OVCAR3 (cell line): ENCODE measurements around a stretch of chr5.

GRCh38 chr5:141477803-141478710 is 2.3 kb downstream of the PCDHGC3 start:
- RRBS: 20% methylated on average over 3 of the region's 35 CpGs

GRCh38 chr5:141495912-141496530 is 7.1 kb downstream of the PCDHGC5 start:
- RRBS: no CpG with 5 or more reads among the region's 4 CpGs

- RRBS: no CpG with 5 or more reads among the region's 16 CpGs
Observed at GRCh38 chr5:141510855-141512098, 22.4 kb downstream of the PCDHGC5 start.

- RRBS: no CpG with 5 or more reads among the region's 11 CpGs
Observed at GRCh38 chr5:141622940-141623864, 4.4 kb upstream of the DIAPH1 start.

GRCh38 chr5:141644103-141644831 is 7.0 kb downstream of the FCHSD1 start:
- RRBS: 97% methylated on average over 3 of the region's 12 CpGs

DNA sequence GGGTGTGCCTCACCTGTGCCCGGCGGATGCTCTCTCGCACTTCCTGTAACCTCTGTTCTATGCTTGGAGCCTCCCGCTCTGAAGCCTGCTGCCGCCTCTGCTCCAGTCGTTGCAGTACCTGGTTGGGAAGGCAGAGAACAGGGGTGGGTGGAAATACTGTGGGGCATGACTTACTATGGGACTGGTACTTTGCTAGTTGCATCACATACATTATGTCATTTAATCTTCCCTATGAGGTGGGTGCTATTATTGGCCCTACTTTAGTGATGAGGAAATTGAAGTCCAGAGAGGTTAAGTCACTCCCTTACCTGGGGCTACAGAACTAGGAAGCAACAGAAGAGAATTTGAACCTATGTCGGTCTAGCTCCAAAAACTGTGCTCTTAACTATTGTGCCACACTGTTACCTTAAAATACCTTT is 5.1 kb downstream of the FCHSD1 start:
- RRBS: no CpG with 5 or more reads among the region's 7 CpGs

DNA sequence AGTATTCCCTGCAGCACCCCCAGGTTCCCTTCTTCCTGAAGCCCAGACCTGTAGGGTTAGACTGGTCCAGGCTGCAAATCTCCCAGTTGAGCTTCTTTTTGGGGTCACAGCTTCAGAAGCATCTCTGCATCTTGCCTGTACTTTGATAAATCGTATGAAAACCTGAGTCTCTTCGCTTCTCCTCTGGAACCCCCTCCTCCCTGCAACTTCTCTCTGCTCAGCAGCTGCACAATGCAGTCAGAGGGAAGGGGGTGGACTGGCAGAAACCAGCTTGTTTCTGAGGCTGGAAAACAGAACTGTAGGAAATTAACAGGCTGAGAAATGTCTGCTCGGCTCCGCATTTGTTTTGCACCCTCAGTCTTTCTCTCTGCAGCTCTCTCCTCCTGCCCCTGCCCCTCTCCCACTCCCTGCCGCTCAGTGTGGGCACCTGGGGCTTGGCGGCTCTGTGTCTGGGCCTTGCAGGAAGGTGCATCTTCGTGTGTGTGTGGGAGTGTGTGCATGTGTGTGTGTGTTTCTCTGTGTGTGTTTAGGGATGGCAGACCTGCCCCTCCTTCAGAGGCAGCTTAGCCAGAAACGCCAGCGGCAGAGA is 53.1 kb downstream of the PCDH1 start:
- RRBS: no CpG with 5 or more reads among the region's 9 CpGs

- RRBS: no CpG with 5 or more reads among the region's 8 CpGs
Observed at GRCh38 chr5:141846058-141846436, 32.2 kb downstream of the PCDH1 start.

- RRBS: no CpG with 5 or more reads among the region's 19 CpGs
Observed at GRCh38 chr5:141874137-141875213, 3.7 kb downstream of the PCDH1 start.

DNA sequence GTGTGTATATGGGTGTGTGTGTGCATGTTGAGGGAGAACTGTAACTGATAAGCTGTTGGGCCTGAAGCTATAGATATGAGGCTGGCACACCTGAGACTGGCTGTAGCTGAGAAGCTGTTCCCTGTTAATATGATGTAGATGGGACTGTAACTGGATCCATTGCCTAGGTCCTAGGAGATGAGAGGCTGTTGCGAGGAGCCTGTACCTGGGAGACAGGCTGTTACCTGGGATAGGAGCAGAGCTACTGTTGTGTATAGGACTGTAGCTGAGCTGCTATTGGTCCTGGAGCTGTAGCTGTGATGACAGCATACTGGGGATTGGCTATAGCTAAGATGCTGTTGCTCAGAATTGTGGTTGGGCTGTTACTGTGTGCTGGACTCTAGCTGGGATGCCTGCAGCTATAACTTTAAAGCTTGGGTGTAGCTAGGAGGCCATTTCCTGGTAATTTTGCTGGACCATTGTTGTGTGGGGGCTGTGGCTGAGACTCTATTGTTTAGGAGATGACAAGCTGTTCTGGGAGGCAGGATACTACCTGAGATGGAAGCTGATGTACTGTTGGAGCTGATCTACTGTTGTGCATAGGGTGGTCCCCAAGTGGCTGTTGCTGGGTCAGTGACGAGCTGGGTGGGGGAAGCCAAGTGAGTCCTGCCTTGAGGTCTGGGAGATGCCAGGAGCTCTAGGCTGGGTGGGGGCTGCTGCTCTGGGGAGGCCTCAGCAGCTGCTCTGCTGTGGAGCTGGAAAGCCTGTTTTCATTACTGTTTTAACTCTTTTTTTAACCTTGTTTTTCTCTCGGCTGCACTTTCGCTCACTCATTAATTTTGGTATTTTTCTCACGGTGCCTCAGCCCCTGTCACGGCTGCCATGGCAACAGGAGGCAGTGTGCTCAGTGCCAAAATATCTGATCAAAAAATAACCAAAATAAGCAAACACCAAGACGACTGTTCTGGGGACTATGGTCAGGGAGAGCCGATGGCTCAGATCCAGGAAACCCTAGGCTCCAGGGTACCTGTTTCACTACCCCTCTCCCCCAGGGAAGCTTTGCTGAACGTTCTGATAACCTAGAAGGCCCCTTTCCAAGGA is 2.9 kb upstream of the PCDH1 start:
- RRBS: no CpG with 5 or more reads among the region's 9 CpGs

DNA sequence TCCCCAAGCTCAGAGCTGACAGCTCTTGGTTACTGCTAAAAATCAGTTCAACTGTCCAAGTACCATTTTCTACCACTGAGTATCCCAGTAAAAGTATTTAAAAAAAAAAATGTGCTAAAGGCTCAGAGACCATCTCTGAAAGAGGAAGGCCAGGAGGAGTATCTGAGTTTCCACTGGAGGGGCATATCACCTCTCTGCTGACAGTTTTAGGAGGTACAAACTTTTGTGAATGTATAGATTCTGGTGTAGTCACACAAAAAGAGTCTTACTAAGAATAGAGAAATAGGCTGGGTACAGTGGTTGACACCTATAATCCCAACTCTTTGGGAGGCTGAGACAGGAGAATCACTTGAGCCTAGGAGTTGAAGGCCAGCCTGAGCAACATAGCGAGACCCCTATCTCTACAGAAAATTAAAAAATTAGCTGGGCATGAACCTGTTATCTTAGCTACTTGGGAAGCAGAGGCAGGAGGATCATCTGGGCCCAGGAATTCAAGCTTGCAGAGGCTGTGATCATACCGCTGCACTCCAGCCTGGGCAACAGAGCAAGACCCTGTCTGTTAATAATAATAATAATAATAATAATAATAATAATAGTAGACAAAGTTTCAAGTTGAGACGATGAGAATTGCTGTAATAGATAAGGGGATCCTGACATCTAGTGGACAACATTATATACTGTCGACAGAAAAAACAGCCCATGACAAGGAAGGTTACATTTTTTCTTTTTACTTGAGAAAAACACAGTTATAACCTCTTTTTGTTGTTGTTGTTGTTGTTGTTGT is 35.0 kb downstream of the NDFIP1 start:
- RRBS: no CpG with 5 or more reads among the region's 4 CpGs

- RRBS: 88% methylated on average over 4 of the region's 9 CpGs
Observed at GRCh38 chr5:142357527-142357867, 32.7 kb upstream of the SPRY4 start.

- RRBS: no CpG with 5 or more reads among the region's 4 CpGs
Observed at GRCh38 chr5:142611089-142611288, 74.9 kb downstream of the FGF1 start.

DNA sequence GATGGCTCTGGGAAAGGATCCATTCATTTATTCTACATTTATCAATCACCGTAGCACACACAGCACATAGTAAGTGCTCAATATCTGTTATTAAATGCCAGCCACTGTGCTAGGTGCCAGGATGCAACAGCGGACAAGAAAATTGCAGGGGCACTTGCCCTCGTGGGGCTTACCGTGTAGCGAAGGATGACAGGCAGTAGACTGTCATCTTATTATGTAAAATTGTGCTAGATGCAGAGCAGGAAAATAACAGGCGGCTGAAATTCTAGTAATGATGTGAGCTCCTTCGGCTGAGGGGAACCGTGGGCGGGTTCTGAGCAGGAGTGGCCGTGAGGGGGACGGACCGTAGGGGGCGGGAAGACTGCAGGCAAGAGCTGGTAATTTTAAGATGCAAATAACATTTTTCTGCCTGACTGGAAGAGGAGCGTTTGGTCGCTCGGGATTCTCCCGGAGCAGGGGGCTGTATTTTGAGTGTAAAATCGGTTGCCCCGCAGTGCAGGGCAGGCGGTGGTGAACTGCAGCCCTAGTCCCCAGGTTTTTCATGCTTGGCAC is 620 bp upstream of the ARHGAP26 start:
- RRBS: no CpG with 5 or more reads among the region's 20 CpGs

DNA sequence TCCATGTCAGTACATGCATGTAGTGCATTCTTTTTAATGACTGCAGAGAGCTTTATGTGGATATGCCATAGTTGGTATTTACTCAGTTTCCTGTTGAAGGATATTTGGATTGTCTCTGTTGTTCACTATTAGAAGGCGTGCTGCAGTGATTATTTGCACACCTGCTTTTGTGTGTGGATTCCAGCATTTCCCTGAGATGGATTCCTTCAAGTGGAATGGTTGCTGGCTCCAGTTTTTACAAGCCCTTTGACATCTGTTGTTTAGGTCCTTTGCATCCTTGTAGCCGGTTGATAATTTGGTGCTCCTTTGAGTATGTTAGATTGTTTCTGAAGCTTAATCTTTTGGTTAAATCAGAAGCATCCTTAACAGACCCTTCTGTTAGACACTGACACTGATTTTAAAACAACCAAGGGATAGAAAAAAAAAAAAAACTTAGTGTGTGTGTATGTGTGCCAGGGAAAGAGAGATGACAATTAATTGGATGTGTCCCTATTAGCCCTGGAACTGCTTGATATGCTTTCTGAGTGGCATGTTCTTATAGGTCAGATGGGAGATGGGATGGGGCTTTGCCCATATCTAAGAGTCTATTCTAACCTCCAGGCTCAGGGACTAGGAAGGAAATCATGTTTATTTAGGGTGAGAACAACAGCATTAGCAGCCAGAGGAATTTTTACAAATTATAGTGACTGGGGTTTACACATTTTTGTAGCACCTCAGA is 8.5 kb downstream of the ARHGAP26 start:
- RRBS: no CpG with 5 or more reads among the region's 2 CpGs

DNA sequence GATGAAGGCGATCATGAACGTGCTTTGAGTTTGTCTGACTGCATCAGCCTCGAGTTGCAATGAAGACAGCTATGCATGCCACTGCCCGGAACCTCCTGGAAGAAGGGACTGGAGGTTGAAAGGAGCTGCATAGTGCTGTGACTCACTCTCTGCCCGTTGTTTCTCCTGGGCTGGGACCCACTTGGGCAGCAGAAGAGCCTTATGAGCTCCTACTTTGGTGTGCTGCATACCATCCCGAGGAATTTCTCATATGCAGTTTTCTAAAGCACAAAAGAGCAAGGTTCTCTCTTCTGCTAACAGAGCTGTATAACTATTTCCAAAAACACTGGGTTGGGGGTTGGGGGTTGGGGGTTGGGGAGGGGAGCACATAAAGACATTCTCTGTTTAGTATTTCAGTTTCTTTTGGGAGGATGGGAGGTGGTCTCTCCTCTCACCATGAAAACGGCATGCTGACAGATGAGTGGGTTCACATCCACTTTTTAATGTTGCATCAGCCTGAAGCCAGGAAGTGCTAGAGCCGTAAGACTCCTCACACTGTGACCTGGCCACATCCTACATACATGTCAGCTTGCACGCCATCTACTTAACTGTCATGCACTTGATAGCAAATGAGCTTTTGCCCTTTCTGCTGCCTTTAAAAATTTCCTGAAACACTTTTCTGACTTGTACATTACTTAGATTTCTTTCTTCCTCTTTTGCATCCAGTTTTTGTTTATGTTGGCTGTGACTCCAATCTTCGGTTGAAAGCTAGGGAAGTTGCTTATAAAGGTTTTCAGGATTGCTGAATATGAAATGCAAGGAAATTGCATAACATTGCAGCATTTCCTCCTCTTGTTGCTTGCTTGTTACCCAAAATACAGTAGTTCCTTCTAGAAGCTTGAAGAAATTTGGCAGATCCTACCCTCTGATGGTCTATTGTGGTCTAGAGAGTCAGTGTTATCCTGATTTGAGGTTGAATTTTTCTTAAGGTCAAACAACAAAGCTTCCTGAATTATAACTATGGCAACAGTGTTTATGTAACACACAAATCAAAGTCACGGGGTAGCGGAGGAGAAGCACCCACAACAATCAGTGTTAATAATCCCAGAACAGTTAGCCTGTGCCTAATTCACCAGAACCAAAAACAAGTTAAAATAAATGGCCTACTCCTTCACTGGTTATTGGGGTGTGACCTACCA is 232.3 kb downstream of the ARHGAP26 start:
- RRBS: no CpG with 5 or more reads among the region's 12 CpGs

DNA sequence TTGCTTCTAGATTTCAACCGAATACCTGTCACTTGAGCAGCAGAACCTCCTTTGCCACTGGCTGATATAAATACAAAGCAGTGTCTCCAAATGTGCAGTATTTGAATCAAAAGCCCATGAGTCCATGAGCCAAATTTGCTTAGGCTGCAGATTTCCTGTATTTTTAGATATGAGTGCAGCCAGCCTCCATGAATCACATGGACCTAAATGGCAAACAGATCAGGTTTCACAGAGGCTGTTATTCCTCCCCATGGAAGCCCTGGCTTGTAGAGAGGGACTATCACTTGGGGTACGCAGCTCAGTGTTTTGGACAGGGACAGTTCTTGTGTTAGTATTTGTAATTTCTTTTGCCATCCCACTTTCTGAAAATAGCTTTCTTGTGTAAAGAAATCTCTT is 272.2 kb downstream of the ARHGAP26 start:
- RRBS: no CpG with 5 or more reads among the region's 2 CpGs

DNA sequence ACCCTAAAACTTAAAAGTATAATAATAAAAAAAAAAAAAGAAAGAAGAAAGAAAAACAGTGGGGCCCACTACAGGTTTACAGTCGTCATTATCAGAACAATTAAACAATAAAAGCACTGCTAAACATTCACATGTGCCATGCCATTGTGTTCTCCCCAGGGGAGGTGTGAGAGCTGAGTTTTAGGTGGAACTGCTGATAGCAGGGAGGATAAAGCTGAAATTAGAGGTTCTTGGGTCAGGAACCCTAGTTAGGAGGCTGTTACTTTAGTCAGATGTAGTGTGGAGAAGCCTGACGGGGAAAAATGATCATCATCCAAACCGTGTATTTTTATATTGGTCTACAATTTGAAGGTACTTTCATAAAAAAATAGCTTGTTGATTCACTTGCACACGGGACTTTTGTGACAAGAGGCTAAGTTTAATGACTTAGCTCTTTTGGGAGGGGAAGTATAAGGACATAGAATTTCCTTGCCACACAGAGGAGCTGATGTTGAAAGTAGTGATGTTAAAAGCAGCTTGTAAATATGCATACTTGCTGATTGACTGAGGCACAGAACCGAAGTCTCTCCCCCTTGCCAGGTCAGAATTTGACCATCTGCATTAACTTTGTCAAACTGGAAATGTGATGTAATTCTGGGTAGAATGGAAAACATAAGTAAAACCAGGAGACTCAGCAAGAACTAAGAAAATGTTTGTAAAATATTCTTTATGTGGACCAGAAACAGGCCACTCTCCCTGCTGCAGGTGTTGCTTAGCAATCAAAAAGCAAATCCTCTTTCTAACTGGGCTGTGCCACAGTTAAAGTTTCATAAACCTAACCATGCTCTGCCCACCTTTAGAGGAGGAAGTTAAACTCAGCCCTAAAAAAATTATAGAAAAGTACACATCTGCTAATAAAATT is 284.3 kb downstream of the NR3C1 start:
- RRBS: no CpG with 5 or more reads among the region's 5 CpGs

- RRBS: no CpG with 5 or more reads among the region's 5 CpGs
Observed at GRCh38 chr5:143166078-143166584, 237.4 kb downstream of the NR3C1 start.

DNA sequence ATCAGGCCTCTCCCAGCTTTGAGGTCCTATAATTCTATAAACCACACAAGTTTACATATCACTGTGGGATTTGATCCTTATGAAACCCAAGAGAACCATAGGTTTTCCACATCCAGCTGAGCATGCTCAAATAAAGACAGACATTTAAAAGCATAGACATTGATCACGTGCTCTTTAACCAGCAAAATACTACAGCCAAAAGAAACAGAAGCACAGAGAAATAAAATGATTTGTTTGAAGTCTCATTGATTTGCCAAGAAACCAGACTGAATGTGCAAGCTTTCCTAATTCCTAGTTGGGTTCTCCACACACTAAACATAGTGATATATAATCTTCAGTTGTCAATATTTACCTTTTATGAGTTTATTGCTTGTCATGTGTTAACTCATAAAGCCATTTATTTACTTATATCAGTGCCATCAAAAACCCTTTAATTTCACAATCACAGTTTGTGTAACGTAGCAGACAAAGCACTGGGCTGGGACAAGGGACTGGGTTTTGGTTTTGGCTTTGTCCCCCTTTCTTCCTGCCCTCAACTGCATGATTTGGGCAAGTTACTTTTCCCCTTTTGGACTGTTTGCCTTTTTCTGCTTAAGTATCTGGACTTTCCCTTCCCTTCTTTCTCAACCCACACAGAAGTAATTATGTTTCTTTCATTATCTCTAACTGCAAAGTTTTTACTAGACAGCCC is 14.5 kb upstream of the NR3C1 start:
- RRBS: no CpG with 5 or more reads among the region's 2 CpGs